RPMI7951 (cell line): ENCODE results near the genes MBD3L2B, PEX11G and RETN.

- RAMPAGE, long total RNA = no peak
These were observed 24.7 kb downstream of the MBD3L2B start for GRCh38 chr19:6996542-6996846.

DNA sequence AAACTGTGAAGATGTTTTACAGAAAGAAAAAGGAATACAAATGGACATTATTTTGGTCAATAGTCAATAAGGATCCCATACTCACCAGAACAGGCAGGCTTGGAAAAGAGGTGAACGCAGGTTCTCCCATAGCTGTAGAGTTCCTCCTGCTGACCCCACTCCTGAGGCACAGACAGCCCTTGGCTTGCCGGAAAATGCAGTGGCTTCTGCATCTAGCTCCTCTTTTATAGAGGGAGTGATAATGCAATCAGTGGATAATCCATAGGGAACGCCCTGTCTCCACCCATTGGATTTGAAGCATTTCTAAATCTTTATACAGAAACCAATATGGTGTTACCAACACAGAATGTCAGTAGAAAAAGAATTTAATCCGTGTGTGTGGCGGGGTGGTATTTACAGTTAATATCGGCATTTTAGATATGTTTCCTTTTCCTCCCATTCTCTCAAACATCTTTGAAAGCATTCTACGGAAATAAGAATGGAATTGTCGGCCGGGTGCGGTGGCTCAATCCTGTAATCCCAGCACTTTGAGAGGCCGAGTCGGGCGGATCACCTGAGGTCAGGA, at the start of gene MBD3L2B:
TSS of gene MBD3L2B (minus strand) at position 164 of the 565 bp plus-strand sequence.
- RAMPAGE, long total RNA = no peak

DNA sequence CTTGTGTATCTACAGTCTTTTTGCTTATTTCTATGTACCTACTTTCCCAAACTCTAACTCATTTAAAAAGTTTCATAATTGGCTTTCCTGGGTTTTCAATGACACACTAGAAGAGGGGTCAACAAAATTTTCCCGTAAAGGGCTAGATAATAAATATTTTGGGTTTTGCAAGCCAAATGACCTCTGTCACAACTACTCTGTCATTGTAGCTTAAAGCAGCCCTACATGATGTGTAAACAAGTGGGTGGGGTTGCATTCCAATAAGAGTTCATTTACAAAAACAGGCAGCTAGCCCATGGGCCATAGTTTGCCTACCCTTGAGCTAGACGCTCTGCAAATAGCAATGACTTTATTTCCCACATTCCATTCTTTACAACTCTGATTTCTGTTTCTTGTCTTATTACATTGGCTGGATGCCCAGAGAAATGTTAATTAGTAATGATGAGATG, 75.9 kb downstream of the ZNF557 start:
- RAMPAGE, long total RNA = no peak

GRCh38 chr19:7188896-7189649, 105.1 kb downstream of the INSR start:
- RAMPAGE, long total RNA = no peak

- RAMPAGE, long total RNA = no peak
These were observed 96.2 kb downstream of the INSR start for GRCh38 chr19:7197714-7198675.

- RAMPAGE, long total RNA = no peak
These were observed 26.2 kb downstream of the INSR start for GRCh38 chr19:7267917-7268580.

- RAMPAGE, long total RNA = no peak
These were observed 15.0 kb upstream of the ARHGEF18 start for GRCh38 chr19:7333666-7334268.

DNA sequence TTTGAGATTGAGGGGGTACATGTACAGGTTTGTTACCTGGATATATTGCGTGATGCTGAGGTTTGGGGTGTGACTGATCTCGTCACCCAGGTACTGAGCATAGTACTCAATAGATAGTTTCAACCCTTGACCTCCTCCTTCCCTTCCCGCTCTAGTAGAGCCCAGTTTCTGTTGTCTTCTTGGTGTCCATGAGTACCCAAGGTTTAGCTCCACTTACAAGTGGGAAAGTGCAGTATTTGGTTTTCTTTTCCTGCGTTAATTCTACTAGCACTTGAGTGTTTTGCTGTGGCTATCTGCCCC, 47.1 kb downstream of the ARHGEF18 start:
- RAMPAGE, long total RNA = no peak

DNA sequence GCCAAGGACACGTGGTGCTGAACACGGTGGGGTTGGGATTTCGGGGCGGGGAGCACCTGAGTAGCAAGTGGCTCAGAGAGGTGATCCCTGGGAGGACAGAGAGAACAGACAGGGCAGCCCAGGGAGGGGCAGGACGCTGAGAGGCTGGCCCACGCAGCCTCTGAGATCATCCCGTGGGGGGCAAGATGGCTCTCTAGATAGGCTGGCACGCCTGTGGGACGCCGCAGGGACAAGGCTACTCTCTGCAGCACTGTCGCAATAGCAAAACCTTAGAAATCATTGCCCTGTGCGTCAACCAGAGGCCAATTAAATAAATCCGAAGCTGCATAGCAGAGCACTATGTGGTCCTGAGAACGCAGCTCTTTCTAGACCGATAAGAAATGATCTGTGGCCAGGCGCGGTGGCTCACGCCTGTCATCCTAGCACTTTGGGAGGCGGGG, 5.1 kb downstream of the PEX11G start:
- RAMPAGE, long total RNA = no peak

- RAMPAGE, long total RNA = no peak
These were observed at the start of gene PEX11G for GRCh38 chr19:7488886-7489348. PEX11G (minus strand) TSS chr19:7489035.

DNA sequence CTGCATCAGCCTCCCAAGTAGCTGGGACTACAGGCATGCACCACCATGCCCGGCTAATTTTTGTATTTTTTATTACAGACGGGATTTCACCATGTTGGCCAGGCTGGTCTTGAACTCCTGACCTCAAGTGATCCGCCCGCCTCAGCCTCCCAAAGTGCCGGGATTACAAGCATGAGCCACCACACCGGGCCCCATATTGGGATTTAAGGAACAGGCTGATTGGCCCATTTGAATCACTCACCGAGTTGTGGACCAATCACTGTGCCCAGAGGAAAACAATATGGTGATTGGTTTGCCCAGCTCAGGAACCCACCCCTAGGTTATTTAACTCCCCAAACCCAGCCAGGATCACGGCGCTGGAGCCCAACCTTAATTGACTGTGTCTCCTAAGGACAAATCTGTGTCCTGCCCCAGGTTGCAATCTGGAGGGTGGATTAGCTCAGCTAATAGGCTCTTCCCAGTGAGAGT, 3.7 kb upstream of the ZNF358 start:
- RAMPAGE, long total RNA = no peak

- RAMPAGE, long total RNA = no peak
These were observed 610 bp downstream of the ZNF358 start for GRCh38 chr19:7516548-7516878.

DNA sequence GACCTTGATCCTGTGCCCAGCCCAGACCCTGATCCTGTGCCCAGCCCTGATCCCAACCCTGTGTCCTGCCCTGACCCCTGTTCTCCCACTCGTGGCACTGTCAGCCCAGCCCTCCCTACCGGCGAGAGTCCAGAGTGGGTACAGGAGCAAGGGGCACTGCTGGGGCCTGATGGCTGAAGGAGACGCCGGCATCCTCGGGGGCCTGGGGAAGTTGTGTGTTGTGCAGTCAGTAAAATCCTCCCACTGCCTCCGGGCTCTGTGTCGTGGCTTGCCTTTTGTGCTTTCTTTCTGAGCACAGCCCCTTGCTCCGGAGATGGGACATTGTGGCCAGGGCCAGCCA, 1.7 kb upstream of the MCOLN1 start:
- RAMPAGE, long total RNA = no peak

- RAMPAGE, long total RNA = no peak
These were observed 18.8 kb downstream of the PNPLA6 start for GRCh38 chr19:7554078-7554911.

- RAMPAGE, long total RNA = no peak
These were observed 12.0 kb downstream of the XAB2 start for GRCh38 chr19:7616991-7618027.

DNA sequence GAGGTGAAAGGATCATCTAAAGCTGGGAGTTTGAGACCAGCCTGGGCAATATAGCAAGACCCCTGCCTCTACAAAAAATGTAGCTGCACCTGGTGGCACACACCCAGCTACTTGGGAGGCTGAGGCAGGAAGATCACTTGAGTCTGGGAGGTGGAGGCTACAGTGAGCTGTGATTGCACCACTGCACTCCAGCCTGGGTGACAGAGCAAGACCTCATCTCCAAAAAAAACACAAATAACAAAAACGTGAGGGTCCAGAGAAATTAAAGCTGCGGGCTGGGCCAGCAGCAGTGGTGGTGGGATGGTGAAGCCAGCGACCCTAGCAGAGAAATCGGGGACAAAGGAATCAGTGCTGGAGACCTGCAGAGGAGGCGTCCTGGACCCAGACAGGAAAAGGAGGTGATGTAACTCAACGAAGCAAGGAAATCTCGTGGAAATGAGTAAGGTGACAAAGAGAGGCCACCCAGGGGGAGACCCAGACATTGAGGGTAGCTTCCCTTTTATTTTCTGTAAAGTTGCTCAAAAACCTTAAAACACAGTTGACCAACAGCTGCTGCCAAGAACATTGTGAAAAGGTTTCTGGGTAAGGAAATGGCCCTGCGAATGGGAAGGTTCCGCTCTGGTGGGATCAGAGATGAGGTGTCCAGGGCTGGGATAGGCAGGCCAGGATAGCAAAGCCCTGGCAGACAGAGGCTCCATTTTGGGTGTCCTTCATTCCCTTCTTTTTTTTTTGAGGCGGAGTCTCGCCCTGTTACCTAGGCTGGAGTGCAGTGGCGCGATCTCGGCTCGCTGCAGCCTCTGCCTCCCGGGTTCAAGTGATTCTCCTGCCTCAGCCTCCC, 13.3 kb upstream of the RETN start:
- RAMPAGE, long total RNA = no peak

DNA sequence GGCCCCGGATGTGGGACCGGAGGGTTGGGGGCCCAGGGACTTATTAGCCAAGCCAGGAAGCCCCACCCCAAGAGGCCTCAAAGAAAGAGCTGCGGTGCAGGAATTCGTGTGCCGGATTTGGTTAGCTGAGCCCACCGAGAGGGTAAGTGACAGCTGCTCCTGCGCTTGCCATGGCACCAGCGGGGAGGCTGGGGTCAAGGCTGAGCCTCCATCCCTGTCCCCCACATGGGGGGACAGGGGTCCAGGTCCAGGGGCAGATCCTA, at the start of gene RETN:
TSS of gene RETN (plus strand) at position 70 of the 263 bp plus-strand sequence.
- RAMPAGE, long total RNA = no peak

- RAMPAGE, long total RNA = no peak
These were observed 366 bp downstream of the RETN start for GRCh38 chr19:7669243-7669586.

GRCh38 chr19:7729016-7729566, 2.8 kb downstream of the CLEC4G start:
- RAMPAGE, long total RNA = no peak

DNA sequence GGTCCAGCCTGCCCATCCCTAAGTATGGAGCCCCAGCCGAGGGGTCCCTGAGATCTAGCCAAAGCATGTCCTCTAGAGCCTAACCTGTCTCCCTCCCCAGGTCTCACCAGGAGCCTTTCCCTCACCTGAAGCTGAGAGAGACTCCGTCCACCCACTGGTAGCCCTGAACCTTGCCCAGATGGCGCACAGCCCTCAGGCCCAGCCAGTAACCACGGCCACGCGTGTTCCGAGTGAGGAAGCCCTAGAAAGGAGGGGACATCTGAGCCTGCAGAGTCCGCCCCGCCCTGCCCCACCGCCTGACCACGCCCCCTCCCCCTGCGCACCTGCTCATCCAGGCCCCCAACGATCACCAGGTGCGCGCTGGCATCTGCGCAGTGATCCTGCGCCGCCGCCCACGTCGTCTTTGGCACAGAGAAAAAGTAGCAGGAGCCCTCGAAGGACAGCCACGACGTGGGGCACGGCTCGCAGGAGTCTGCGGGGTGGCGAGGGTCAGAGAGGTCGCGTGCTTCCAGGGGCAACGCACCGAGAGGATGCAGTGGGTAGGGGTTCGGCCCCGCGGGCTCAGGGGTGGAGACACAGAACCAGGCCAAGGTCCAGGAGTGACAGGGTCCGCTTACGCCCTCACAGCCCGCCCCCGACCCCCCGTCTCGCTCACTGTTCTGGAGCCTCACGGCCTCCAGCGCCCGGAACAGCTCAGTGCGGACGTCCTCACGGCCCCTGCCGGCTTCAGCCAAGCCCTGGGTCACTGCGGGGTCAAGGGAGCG, 2.0 kb downstream of the CLEC4G start:
- RAMPAGE, long total RNA = no peak